Cytotoxic T cell (primary cell): Measurements from ENCODE around the genes ORC2 and WDR12.

DNA sequence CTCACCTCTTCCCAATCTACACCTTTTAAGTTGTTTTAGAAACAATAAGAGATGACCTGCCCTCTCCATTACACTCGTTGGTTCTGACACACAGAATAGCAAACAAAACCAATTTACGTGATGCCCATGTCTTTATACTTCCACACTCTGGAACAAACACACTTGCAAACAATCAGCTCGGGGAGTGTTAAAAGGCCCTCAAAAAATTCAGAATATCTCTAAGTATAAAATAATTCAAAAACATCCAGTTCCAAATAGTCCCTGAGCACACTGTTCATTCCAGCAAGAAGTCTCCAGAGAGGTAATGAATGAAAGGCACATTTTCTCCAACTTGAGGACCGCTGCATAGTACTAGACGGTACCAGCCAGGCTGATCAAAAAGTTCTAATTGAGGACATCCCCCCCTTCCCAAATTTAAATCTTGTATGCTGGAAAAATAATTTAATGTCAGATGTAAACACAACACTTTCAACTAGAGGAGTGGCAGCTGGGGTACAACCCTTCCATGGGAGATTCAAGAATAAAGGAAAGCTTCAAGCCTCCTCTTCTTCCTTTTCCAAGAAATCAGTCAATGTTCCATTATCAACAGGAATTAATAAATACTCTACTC lies 21.7 kb downstream of the NIF3L1 start:
- PRO-cap, 2 experiments, result no peak in any of the 2 experiments

DNA sequence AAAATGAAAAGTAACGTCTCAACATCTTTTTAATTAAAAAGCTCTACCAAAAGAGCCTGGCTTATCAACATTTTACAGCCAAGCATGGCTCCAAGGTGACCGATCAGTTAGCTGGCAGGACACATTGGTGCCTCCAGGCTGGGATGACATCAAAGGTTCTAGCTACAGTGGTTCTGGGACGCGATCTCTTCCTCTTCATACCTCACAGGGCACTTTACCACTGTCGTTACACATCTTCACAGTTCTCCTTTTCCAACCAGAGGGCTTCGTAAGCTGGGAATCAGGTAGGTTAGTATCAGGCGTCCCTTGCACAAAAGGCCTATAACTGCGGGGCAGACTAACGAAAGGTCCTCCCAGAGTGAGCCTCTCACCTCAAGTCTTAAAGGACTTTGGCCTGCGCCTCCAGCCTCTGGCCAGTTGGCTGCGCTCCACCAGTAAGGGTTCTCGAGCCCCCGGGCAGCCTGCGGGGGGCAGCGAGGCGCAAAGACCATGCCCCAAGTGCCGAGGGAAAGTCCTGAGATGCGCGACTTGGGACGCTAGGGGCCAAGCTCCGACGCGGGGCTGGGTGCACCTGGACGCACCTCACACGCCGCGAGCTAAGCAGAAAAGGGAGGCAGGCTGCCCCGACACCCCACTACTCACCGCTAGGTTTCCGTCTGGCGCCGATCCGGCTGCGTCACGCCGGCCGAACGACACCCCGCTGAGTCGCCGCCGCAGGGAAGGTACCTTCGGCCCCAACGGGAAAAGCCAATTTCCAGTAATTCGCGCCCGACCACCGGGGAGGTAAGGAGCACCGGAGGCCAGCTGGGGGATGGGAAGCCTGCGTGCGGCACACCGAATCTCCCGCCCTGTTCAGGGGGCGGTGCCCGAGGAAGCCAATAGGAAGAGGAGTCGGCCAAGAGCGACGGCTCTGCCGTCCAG lies at the start of gene ORC2:
Gene ORC2 (minus strand): TSS at position 813 of the 921 bp plus-strand sequence.
- PRO-cap, 2 experiments, result peak in 2 of 2 experiments; most common plus-strand start position 585 of the sequence (in 2); most common minus-strand start position 609 of the sequence (in 2)

GRCh38 chr2:200966741-200967338 lies 3.4 kb upstream of the ORC2 start:
- PRO-cap, 2 experiments, result no peak in any of the 2 experiments

GRCh38 chr2:201179804-201180432 lies 3.0 kb upstream of the CASP10 start:
- PRO-cap, 2 experiments, result no peak in any of the 2 experiments

GRCh38 chr2:201451828-201452373 lies 361 bp downstream of the STRADB start:
- PRO-cap, 2 experiments, result no peak in any of the 2 experiments

- PRO-cap, 2 experiments, result no peak in any of the 2 experiments
These were observed 6.9 kb downstream of the STRADB start for GRCh38 chr2:201458520-201458796.

GRCh38 chr2:201696155-201696752 lies 2.2 kb downstream of the MPP4 start:
- PRO-cap, 2 experiments, result no peak in any of the 2 experiments

DNA sequence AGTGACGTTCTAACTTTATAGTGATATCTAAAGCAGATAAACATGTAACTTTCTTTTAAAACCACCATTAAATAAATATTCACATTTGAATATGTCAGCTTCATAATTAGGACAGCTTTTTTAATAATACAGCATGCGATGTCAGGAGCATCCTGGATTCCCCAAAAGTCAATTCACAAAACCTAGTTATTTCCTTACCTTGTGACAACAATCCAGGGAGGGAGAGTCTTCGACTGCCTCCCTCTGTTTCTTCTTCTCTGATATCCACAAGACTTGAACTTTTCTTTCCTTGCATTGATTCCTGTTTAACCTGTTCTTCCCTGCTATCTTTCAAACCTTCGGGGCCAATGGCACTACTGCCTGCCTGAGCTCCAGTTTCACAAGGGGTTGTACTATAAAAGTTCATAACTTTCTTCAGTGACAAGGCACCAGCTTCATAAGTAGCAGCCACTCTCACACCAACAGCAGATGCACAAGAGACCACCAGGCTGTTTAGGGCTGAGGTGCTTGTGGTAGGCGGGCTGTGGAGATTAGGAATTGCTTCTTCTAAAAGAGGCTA lies 23.4 kb downstream of the ALS2 start:
- PRO-cap, 2 experiments, result no peak in any of the 2 experiments

GRCh38 chr2:201971466-201971917 lies 62.2 kb upstream of the FZD7 start:
- PRO-cap, 2 experiments, result no peak in any of the 2 experiments

DNA sequence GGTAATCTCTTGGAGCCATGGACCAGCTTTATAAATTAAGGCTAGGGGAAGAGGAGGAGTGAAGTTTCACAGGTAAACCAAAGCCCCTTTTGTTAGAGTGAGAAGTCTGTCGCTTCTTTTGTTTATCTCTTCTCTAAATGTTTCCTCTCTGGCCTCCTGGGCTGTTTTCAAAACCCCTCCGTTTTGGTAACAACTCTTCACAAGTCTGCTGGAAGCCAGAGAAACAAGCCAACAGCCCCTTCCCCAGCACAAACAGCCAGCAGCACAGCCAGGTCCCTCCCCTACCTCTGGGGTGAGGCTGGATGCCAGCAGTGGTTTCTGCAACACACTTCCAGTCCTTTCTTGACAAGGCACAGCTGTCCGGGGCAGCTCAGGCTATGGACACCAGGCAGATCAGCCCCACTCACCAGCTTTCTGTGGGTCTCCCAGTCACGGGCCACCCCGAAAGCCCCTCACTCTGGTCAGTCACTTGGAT lies 13.6 kb upstream of the FZD7 start:
- PRO-cap, 2 experiments, result no peak in any of the 2 experiments

GRCh38 chr2:202295412-202296198 lies 30.0 kb downstream of the NOP58 start:
- PRO-cap, 2 experiments, result no peak in any of the 2 experiments

GRCh38 chr2:202300003-202300481 lies 34.5 kb downstream of the NOP58 start:
- PRO-cap, 2 experiments, result no peak in any of the 2 experiments

DNA sequence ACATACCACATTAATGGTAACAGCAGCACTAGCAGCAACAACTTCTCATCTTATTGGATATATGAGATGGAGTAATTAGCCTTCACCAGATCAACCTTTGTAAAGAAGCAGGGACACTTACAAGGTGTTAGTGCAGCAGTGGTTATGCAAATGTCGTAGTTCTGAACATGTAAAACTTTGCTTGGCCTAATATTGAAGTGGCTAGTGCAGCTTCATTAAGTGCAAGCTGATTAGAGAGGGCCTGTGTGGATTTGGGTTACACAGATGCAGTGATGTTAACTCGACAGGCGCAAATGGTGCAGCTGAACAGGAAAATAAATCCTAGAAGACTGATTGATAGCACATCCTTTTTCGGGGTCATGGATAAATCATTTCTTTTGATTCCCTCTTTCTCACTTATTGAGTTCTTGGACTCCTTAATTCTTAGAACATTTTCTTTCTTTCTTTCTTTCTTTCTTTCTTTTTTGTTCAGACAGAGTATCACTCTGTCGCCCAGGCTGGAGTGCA lies 3.3 kb downstream of the BMPR2 start:
- PRO-cap, 2 experiments, result no peak in any of the 2 experiments

DNA sequence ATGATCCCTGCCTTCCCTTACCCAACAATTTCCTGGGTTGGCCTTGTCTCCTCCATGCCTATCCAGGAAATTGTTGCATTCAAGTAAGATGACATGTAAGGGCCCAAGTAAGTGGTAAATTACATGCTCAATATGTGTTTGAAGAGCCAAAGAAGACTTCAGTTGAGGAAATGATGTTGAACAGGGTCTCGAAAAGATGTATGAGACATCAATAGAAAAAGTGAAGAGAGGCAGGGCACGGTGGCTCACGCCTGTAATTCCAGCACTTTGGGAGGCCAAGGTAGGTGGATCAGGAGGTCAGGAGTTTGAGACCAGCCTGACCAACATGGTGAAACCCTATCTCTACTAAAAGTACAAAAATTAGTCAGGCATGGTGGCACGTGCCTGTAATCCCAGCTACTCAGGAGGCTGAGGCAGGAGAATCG lies 65.1 kb upstream of the FAM117B start:
- PRO-cap, 2 experiments, result no peak in any of the 2 experiments

DNA sequence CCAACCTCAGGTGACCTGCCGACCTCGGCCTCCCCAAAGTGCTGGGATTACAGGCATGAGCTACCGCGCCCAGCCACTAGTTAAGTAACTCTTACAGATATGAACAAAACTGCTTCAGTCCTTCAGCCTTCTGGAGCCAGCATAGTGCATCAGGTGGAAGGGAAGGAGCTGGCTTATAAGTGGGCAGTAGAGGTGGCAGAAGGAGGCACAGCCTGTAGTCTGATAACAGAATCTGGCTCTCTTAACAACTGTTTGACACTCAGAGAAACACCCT lies 3.3 kb downstream of the FAM117B start:
- PRO-cap, 2 experiments, result no peak in any of the 2 experiments

DNA sequence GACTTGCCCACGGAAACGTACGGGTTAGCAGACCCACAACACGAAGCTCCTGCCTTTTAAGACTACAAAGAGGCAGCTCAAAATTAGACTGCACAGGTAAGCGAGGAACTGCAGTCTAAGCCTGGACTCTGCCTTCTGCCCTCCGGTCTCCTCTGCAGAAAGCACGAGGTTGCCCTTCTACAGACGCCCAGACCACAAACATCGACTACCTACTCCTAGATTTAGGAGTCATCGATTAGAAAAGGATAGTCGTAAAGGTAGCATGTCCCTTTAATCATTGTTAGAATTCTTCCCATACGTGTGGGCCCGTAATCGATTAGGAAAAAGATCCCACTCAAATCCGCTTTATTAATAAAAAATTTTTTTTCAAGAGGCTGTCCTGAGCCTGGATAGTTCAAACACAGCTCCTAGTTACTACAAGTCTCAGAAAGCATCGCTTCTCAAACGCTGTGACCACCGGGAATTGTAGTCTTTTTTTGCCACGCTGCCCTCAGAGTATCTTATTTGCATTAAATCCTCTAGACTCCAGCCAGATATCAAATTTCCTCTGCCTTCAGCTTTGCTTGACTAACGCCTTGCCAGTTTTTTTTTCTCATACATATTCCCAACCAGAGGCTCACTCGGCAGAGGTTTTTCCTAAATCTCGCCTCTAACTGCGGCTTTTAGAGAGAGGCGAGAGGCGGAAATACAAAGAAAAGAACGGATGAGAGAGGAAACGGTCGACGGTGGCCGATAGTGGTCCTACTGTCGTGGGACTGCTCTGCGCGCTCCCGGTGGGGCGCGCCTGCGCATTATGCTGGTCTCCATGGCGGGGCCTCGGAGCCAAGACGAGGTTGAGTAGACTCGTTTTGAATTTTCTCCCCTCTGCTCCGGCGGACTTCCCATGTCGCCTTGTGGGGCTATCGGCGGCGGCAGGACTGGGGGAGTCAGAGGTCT lies at the start of gene WDR12:
Gene WDR12 (minus strand): TSS at position 181 of the 936 bp plus-strand sequence.
- PRO-cap, 2 experiments, result peak in 2 of 2 experiments; most common plus-strand start position 802 of the sequence (in 2); most common minus-strand start position 154 of the sequence (in 2)

DNA sequence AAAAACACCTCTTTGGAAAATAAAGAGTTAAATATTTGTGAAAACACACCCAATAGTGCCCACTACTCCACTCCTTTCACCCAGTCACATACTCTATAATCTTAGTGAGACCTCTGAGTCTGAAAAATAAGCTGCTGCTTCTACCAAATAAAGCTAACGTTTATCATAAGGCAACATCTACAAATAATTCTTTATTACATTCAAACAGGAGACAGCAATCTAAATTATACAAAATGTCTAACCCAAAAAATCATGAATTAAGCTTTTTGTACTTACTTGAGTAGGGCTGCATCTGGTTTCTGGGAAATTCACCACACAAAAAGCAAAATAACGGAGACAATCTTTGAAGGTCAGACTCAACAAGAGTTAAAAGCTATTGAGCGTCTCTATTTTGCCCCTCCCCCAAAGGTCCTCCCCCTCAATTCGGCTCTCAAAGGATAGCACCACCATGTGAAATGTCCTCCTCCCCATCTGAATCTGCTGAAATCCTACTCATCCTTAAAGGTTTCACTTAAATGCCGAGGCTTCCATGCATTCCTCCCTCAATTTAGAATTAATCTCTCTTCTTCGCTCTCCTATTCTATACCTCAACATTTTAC lies 1.9 kb downstream of the RAPH1 start:
- PRO-cap, 2 experiments, result no peak in any of the 2 experiments

GRCh38 chr2:203536190-203536704 lies 1.1 kb upstream of the RAPH1 start:
- PRO-cap, 2 experiments, result no peak in any of the 2 experiments

GRCh38 chr2:203705143-203705712 lies 1.2 kb upstream of the CD28 start:
- PRO-cap, 2 experiments, result peak in 2 of 2 experiments; most common plus-strand start chr2:203705295 (in 2); most common minus-strand start chr2:203705328 (in 2)

GRCh38 chr2:203711313-203712031 lies 5.0 kb downstream of the CD28 start:
- PRO-cap, 2 experiments, result peak in 2 of 2 experiments; most common plus-strand start chr2:203711458 (in 1); most common minus-strand start chr2:203711466 (in 1)